ENCODE results near the gene C1S.

DNA sequence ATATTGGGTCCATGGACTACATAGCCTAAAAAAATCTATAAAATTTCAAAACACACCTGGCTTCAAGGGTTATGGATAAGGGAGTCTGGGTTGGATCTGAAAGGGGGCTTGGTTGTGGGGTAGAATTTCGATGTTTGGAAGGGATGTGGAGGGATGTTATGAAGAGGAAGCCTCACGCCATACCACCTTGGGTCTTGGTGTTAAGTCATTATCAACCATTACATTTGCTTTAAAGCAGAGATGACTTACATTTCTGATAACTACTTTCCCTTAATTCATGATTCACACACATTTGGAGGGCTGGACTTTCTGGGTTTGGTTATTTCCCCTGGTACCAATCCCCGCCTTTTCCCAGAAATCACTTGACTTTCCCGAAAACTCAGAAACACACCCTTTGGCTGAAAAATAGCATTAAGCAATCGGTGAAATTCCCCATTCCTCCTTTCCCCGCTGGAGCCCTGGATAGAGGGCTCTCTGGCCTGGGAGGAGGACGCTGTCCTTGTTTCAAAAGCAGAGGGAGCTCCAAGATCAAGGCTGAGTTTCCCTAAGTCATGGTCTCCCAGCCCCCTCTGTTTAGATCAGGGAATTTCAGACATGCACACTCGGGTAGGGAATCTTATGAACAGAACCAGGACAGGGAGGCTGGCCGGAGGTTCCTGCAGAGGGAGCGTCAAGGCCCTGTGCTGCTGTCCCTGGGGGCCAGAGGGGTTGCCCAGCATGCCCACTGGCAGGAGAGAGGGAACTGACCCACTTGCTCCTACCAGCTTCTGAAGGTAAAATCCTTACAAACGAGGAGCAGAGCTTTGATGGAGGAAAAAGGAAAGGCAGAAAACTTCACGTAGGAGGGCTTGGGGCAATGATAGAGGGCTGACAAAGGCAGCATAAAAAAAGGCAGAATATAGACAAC lies at the start of gene C1S:
C1S (plus strand) TSS at position 614 of the 907 bp plus-strand sequence.
- RRBS = no CpG with 5 or more reads among the region's 12 CpGs

DNA sequence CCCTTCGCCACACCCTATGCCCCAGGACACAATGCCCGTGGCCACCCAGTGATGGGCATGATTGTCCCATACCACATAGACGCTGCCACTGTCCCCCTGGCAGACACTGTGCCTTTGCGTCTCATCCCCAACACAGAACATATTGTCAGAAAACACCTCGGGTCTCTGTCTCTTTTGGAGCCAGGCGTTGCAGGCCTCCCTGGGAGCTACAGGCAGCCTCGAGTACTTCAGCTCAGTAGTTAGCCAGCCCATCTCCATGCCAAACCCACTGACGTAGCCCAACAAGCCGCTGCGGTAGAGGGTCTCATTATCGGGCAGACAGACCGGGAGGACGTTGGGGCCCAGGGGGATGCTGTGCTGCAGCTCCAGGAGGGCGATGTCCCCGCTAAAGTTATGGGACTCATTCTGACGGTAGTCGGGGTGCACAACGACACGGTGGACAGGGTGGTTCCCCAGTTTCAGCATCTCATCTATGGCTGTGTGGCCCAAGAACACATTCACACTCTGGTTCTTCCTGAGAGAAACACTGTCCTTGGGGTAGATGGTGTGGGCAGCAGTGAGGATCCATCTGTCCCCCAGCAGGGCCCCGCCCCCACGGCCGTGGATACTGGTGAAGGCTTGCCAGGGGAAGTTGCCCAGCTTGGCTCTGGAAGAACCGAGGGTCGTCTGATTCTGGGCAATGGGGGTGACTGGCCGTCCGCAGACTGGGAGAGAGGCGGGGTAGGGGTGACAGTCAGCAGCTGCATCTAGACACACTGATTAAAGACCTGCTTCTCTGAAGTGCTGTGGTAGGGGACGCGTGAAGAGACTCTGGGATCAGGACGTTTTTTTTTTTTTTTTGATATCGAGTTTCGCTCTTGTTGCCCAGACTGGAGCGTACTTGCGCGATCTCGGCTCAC lies 4.5 kb upstream of the C1R start:
- RRBS = no CpG with 5 or more reads among the region's 36 CpGs

GRCh38 chr12:7117918-7118889 lies 9.2 kb upstream of the C1RL start:
- RRBS = no CpG with 5 or more reads among the region's 17 CpGs

- RRBS = 5% methylated on average over 23 of the region's 87 CpGs
Observed at GRCh38 chr12:7439370-7440581, 4.2 kb downstream of the CD163L1 start.

DNA sequence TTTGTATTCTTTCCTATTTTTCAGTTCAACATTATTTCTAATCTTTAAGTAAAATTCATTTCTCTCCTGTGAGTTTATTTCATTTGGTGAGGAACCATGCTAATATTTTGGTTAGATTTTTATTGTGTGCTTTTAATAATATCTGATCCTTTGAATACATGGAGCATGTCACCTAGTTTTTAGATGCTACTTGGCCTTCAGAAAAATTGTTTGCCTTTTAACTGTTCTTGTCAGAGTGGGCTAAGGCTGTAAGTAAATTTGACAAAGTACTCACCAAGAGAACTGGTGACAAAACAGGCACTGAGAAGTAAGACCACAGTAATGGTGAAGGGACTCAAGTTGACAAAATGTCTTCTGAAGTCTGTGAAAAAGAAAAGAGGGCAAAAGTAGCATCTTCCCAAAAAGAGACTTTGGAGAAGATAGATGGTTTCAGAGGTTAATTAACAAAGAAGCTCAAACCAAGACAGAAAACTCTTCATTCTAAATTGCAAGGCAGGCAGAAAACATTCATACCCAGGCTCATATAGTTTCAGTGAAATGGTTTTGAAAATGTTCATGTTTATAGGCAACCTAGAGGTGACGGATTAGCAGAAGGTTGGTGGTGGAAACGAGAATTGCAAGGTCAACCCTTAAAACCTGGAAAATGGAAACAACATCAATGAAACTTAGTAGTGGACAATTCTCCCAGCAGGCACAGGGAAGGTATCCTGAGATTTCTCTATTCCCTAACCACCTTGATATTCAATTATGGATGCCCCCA lies 1.2 kb downstream of the CD163 start:
- RRBS = no CpG with 5 or more reads among the region's 2 CpGs

- RRBS = no CpG with 5 or more reads among the region's 4 CpGs
Observed at GRCh38 chr12:7906119-7906738, 29.8 kb downstream of the SLC2A3 start.

DNA sequence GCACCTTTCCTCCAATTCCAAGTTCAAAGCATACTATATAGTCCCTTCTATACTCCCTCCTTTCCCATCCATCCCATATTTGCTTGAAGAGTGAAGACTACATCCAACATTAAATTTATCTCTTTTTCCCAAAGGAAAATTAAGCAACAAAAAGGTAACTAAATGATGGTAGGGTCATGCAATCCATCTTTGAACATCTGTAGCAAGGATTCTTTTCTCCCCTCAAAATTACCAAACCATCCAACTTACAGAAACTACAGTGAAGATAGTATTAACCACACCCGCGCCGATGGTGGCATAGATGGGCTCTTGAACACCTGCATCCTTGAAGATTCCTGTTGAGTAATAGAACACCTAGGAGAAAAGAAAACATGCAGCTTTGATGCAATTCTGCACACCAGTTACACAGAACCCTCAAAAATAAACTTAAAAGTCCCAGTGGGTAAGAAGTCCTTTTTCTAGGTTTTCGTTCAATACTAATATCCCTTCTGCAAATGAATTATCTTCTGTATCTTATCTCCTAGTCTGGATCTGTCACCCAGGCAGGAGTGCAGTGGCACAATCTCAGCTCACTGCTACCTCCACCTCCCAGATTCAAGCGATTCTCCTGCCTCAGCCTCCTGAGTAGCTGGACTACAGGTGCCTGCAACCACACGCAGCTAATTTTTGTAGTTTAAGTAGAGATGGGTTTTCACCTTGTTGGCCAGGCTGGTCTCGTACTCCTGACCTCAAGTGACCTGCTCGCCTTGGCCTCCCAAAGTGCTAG lies 10.2 kb downstream of the SLC2A3 start:
- RRBS = no CpG with 5 or more reads among the region's 8 CpGs

DNA sequence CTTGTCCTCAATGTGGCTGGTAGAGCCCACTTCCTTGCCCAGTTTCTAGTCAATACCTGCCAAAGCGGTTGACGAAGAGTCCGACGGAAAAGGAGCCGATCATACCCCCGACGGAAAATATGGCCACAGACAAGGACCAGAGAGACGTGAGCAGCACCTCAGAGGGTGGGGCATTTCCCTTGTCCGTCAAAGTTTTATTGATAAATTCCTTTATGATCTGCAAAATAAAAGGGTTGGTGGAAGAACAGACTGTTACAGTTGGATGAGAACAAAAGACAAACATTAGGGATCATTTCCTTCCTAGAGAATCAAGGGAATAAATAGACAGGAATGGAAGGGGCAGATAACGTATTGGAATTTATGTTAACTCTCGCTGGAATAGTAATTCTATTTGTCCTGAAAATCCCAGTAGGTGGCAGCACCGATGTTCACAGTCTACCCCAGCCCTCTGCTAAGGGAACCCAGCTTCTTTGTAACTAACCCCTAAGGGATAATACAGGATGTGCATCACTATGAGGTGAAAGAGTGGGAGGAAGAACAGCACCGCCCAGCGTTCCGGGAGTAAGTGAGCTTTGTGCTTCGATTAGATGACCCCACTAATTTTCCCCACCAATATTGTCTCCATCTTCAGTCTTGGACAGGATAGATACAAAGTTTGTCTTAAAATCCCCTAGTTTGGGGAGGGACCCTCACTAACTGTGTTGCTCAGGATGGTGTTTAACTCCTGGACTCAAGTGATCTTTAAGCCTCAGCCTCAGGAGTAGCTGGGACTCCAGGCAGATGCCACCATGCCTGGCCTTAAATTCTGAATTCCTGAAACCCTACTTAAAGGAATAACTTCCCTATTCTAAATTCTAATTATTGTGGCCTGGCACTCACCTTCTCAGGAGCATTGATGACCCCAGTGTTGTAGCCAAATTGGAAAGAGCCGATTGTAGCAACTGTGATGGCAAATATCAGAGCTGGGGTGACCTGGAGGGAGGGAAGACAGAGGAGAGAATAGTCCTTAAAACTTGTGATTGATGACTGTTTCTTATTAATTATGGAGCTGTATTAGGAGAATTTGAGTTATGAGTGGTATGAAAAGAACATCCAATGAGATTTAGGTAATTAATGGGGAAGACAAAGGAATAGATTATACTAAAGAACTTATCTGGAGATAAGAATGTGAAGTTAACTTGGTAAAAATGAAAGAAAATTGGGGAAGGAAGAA lies 2.6 kb downstream of the SLC2A3 start:
- RRBS = no CpG with 5 or more reads among the region's 17 CpGs

DNA sequence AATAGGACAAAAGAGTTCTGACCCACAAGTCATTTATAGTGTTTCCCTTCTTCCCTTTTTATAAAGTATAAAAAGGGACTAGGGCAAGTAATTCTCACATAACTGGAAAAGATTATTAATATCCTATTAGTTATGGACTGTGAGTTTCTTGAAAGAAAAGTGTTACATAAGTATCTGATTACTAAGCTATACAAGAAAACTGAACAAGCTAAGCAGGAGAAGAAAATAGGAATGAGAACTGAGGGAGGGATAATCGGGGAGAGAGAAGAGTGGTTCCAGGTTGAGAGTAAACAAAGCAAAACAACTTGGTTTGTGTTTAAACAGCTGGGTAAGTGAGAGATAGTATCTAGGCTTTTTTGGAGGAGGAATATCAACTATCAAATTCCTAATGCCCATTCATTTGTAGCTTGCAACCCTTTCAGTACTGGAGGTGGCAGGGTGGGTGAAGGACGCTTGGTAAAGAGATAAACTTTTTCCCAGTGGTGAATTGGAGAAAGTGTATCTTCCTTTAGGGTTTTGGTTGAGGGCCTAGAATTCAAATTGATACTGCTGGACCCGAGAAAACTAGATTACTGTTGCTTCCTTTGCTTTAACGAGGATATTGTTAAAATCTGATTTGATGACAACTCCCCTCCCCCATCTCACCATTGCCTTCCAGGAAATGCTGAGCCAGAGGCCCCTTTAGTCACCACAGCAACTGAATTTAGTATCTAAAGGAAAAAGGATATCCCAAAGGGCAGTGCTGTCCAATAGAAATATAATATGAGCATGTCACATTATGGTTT lies 1.9 kb upstream of the SLC2A3 start:
- RRBS = no CpG with 5 or more reads among the region's 4 CpGs

DNA sequence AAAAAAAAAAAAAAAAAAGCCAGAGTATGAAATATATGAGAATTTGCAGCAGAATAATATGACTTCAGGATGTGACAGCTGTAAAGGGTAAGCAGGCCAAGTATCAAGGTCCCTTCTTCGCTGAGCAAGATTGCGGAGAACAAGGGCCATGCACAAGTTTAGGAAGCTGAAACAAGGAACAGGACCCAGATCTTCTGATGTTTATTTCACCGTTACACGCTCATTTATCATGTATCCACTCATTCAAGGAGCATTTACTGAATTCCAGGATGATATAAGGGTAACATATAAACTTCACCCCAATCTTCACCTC lies 613 bp upstream of the FOXJ2 start:
- RRBS = no CpG with 5 or more reads among the region's 4 CpGs

- RRBS = no CpG with 5 or more reads among the region's 1 CpG
Observed at GRCh38 chr12:8069577-8070118, 3.5 kb upstream of the C3AR1 start.

- RRBS = no CpG with 5 or more reads among the region's 15 CpGs
Observed at GRCh38 chr12:8145880-8146448, 10.9 kb upstream of the ZNF705A start.

- RRBS = no CpG with 5 or more reads among the region's 6 CpGs
Observed at GRCh38 chr12:8692376-8693047, 5.3 kb upstream of the RIMKLB start.

- RRBS = 8% methylated on average over 6 of the region's 41 CpGs
Observed at GRCh38 chr12:8697012-8697674, 648 bp upstream of the RIMKLB start.

DNA sequence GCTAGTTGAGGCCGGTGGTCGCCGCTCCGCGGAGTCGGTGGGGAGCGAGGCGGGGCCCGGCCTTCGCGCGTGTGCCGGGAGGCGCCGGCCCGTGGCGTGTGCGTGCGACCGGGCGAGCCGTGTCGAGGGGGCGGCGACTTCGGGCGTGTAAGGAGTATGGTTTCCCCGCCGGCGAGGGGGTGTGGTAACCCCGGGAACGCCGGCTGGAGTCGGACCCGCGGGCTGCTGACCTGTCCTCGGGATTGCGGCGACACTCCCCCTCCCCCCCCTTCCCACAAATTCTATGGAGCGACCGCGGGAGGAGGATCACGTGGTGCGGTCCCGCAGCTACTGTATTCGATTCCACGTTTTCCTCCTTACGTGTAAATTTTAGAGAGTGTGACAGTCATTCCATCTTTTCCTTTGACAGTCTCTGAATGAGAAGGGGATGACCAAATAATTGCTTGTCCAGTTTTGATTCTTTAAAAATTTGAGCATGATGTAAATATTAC lies 701 bp downstream of the RIMKLB start:
- RRBS = 2% methylated on average over 19 of the region's 48 CpGs

DNA sequence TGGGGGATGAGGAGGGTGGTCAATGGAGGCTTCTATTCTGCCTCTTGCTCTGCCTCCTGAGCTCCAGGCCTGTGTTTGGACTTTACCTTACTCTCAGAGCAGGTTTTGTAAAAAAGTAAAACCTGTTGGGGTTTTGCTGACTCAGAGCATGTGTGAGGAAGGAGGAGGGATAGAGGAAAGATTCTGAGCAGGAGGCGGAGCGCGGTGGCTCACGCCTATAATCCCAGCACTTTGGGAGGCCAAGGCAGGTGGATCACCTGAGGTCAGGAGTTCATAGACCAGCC lies 6.7 kb downstream of the A2ML1 start:
- RRBS = no CpG with 5 or more reads among the region's 4 CpGs

GRCh38 chr12:8950244-8950458 lies 706 bp upstream of the M6PR start:
- RRBS = no CpG with 5 or more reads among the region's 6 CpGs

GRCh38 chr12:9070472-9070846 lies 45.3 kb downstream of the A2M start:
- RRBS = no CpG with 5 or more reads among the region's 5 CpGs

GRCh38 chr12:9109633-9110295 lies 6.0 kb downstream of the A2M start:
- RRBS = no CpG with 5 or more reads among the region's 4 CpGs

DNA sequence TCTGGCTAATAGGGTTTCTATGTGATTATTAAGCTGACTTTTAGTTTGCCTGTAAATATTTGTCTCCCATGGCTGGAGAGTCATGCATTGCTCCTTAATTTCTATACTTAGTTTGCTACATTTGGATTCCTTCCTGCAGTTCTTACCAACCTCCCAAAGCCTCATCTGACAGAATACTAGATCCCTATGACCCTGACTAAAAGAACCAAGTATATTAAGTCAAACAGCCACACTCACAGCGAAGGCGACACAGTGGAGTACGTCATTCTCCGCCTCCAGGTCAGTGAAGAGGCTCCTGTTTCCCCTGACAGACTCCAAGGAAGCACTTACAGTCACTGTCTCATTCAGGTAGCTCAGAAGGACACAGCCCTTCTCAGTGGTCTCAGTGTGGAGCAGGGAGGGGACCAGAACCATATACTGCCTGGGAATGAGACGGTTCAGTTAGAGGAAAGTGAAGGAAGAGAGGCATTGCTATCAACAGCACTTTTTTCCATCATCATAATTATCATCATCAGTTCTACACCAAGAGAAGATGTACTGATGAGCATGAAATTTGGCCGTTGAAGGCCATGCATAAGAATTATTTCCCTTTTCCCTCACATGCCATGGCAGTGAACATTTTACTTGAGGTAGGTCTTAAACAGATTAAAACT lies 2.5 kb downstream of the A2M start:
- RRBS = no CpG with 5 or more reads among the region's 6 CpGs

Measured in AG09309 (cell line).